Lung (tissue), 4 donors: ENCODE data around the gene GGPS1.

DNA sequence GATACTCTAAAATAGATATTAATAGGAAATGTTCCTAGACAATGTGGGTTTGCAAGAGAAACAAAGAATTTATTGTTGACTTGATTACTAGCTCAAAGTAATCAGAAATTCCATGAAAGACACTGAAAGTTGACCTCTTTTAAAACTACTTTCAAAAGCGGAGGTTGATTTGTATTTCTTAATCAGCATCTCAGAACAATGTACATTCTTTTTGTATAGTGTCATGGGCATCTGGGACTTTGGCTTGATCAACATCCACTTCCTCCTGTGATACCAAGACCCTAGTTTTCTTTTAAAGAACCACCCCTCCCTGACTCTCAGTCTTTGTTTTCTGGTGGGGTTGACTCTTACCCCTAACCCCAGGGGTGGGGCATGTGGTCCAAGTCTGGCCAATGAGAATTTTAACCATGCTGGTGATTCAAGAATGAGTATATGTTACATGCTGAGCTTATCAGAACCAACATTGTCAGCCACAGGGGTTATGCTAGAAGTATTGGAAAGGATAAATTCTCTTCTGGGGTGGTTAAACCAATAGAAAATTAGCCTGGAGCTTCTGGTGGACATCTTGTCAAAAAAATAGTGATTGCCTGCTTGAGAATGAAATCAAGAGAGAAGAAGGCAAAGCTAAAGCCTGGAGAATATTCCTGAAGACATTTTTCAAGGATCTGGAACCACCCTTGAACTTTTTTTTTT, 21.8 kb upstream of the IRF2BP2 start:
- PRO-cap, result no peak
- RAMPAGE, long total RNA, result no peak
- RRBS, result no CpG with 5 or more reads among the region's 1 CpG

GRCh38 chr1:234642977-234643802, 33.2 kb upstream of the IRF2BP2 start:
- PRO-cap, result no peak
- RAMPAGE, long total RNA, result no peak
- RRBS, result no CpG with 5 or more reads among the region's 14 CpGs

- PRO-cap, result no peak
- RAMPAGE, long total RNA, result no peak
- RRBS, result no CpG with 5 or more reads among the region's 10 CpGs
These were observed 51.2 kb upstream of the IRF2BP2 start for GRCh38 chr1:234661139-234661663.

DNA sequence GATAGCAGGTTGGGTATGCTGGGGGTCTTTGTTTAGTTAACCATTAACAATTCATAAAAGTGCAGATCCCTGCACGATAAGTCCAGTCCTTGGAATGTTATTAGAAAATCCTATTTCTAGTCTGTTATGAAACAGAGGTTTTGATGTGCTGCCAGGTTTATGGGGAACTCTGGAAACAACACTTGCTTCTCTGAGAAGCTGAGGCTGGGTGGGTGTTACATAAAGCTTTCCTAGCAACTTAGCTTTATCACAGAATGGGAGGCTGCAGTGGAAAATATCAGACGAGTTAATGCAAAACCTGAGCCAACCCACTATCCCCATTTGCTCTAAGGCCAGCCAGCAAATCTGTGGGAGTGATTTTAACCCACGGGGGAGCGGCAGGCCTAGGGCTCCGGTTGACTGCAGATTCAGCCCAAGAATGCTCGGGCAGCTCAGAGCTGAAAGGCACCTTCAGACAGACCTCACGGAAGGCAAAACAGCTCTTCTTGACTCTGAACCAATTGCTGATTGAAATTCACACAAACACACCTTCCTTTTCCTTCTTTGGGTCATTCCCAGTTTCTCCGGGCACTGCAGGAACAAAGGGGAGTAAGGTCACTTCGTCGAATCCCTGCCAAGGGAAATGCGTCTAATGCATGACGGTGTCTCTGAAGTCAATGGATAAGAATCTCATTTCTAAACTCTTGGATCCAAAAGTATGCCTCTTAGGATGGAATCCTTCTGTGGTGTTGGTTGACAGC, 111.7 kb upstream of the IRF2BP2 start:
- PRO-cap, result no peak
- RAMPAGE, long total RNA, result no peak
- RRBS, result no CpG with 5 or more reads among the region's 12 CpGs

DNA sequence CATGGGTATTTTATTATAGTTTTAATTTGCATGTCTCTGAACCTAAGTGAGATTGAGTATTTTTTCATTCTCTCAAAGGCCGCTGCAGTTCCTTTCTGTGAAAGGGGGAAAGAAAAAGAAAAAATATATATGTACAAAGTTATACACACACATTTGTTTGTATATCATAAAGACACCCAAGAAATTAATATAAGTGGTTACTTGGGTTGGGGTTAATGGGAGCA, 252.0 kb upstream of the IRF2BP2 start:
- PRO-cap, result no peak
- RAMPAGE, long total RNA, result no peak
- RRBS, result no CpG with 5 or more reads among the region's 1 CpG

DNA sequence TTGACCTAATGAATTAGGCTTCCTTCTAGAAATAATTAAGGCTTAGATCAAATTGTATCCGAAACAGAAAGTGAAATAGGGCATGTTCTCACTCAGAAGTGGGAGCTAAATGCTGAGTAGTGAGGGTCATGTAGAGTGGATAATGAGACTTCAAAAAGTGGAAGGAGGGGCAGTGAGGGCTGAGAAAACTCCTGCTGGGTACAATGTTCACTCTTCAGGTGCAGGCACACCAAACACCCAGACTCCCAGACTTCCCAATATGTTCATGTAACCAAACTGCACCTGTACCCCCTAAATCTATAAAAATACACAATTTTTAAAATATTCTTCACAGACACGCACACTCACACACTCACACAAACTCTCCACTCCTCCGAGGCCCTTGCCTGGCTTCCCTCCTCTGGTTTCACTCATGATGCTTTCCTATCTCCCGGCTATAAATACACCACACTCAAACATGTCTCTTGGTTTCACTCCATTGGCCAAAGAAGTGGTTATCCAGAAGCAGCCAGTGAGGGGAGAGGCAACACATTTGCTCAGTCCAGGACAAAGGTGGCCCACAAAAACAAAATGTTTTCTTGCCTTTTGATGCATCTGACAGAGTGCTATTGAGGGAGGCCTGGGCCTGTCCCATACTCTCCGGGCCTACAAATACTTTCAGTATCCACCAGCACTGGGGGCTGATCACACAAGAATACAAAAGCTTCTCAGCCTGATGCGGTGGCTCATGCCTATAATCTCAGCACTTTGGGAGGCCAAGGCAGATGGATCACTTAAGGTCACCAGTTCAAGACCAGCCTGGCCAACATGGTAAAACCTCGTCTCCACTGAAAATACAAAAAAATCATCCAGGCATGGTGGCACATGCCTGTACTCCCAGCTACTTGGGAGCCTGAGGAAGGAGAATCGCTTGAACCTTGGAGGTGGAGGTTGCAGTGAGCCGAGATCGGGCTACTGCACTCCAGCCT, 249.1 kb downstream of the TOMM20 start:
- PRO-cap, result no peak
- RAMPAGE, long total RNA, result no peak
- RRBS, result no CpG with 5 or more reads among the region's 10 CpGs

GRCh38 chr1:234925872-234926520, 202.6 kb downstream of the TOMM20 start:
- PRO-cap, result no peak
- RAMPAGE, long total RNA, result no peak
- RRBS, result no CpG with 5 or more reads among the region's 7 CpGs

GRCh38 chr1:235034760-235035317, 93.8 kb downstream of the TOMM20 start:
- PRO-cap, result no peak
- RAMPAGE, long total RNA, result no peak
- RRBS, result no CpG with 5 or more reads among the region's 4 CpGs

- PRO-cap, result no peak
- RAMPAGE, long total RNA, result no peak
- RRBS, result no CpG with 5 or more reads among the region's 17 CpGs
These were observed 19.4 kb downstream of the TOMM20 start for GRCh38 chr1:235108912-235109878.

DNA sequence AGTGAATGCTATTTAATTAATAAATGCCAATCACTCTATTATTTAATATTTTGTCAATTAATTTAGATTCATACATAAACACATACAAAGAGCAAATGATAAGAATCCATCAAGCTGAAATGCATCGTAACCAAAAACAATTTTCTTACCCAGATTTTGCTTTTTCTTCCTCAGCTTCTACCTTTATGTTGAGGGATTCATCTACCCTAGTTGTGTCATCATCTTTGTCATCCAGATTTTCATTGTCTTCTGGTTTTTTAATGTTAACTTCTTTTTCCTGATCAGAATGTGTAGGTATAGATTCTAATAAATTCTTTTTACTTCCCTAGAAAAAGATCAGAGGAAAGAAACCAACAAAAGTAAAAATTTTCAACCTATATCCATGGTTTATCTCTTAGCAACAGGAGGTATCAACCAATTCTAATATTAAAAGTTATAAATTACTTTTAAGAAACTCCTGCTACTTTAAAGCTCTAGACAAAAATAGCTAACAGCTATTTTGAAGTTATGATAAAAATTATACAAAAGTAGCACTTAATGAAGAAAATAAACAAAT, 58.7 kb upstream of the RBM34 start:
- PRO-cap, result no peak
- RAMPAGE, long total RNA, result no peak
- RRBS, result no CpG with 5 or more reads among the region's 1 CpG

GRCh38 chr1:235304405-235304789, 23.6 kb downstream of the ARID4B start:
- PRO-cap, result no peak
- RAMPAGE, long total RNA, result no peak

DNA sequence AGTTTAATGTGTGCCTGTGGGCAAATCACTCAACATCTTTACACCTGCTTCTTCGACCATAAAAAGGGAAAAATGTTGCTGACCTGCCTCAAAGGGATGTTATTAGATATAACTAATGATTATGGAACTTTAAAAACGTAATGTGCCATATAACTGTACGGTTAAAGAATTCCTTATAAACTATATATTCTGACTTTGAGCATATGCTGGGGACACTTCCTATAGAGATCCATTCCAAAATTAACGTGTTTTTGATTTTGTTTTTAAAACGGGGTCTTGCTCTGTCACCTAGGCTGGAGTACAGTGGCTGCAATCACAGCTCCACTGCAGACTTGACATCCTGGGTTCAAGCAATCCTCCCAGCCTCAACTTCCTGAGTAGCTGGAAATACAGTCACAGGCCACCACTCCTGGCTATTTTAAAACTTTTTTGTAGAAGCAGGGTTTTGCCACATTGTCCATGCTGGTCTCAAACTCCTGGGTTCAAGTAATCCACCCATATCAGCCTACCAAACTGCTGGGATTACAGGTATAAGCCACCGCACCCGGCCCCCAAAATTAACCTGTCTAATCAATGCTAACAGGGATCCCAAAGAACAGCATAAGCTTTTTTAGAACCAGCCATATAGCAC, 17.4 kb downstream of the ARID4B start:
- PRO-cap, result no peak
- RAMPAGE, long total RNA, result no peak
- RRBS, result no CpG with 5 or more reads among the region's 7 CpGs

- PRO-cap, result unidirectional peak, plus-strand start at chr1:235328570; bidirectional peak, plus-strand start at chr1:235328954, minus-strand start at chr1:235328820
- RAMPAGE, long total RNA, result no peak
- RRBS, result 2% methylated on average over 24 of the region's 48 CpGs
These were observed at the start of gene GGPS1 for GRCh38 chr1:235328384-235329111. Gene GGPS1 (plus strand): TSS chr1:235328570.

GRCh38 chr1:235503252-235503726, 963 bp downstream of the B3GALNT2 start:
- PRO-cap, result no peak
- RAMPAGE, long total RNA, result no peak
- RRBS, result no CpG with 5 or more reads among the region's 15 CpGs

- PRO-cap, result no peak
- RAMPAGE, long total RNA, result no peak
- RRBS, result no CpG with 5 or more reads among the region's 2 CpGs
These were observed 7.6 kb downstream of the LYST start for GRCh38 chr1:235859137-235859525.

DNA sequence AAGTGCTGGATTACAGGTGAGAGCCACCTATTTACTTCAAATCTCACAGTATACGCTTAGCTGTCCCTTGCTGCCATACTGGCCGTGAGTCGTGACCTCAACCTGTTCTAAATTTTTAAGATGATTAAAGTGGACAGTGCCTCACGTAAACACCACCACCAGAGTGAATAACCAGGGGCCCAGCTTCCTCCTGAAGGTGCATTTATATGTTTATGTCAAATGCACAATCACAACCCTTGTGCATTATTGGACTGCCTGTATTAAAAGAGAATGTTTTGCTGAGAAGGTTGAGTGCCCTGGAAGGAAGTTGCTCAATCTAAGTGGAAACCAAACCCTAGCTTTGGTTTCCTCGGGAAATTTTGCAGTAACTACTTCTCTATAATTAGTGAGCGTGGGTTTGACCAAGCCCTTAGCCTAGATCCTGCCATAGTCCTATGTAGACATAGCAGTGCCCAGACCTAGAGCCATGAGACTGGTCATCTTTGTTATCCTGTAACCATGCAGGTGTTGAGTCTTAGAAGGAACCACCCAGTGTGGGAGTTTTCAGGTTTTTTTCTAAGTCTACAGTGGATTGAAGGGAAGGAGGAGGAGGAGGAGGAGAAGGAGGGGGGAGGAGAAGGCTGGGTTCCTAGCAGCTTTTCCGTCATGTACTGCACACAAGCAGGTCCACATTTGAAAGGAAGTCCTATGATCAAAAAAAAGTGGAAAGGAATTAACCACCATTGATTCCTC, 72.0 kb upstream of the LYST start:
- PRO-cap, result no peak
- RAMPAGE, long total RNA, result no peak
- RRBS, result no CpG with 5 or more reads among the region's 7 CpGs

DNA sequence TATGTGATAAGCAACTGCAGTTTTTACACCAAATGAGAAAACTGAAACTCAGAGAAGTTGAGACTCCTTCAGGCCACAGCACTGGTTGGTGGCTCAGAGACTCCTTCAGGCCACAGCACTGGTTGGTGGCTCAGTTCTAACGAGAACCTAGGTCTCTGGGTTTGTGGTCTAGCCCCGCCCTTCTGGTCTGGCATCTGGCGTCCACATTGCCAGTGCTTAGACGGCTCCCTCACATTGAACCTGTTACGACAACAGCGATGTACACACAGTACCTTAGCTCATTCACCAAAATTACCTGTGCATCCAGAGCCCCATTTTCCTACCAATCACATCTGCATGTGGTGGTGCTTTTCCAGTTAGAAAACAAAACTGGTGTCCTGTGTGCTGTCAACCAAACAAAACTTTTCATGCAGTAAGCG, 66.1 kb downstream of the NID1 start:
- PRO-cap, result no peak
- RAMPAGE, long total RNA, result no peak
- RRBS, result no CpG with 5 or more reads among the region's 7 CpGs

- PRO-cap, result no peak
- RAMPAGE, long total RNA, result no peak
- RRBS, result no CpG with 5 or more reads among the region's 11 CpGs
These were observed 26.8 kb downstream of the NID1 start for GRCh38 chr1:236038106-236038549.

- PRO-cap, result no peak
- RAMPAGE, long total RNA, result no peak
- RRBS, result no CpG with 5 or more reads among the region's 3 CpGs
These were observed 6.9 kb downstream of the NID1 start for GRCh38 chr1:236057907-236058463.

DNA sequence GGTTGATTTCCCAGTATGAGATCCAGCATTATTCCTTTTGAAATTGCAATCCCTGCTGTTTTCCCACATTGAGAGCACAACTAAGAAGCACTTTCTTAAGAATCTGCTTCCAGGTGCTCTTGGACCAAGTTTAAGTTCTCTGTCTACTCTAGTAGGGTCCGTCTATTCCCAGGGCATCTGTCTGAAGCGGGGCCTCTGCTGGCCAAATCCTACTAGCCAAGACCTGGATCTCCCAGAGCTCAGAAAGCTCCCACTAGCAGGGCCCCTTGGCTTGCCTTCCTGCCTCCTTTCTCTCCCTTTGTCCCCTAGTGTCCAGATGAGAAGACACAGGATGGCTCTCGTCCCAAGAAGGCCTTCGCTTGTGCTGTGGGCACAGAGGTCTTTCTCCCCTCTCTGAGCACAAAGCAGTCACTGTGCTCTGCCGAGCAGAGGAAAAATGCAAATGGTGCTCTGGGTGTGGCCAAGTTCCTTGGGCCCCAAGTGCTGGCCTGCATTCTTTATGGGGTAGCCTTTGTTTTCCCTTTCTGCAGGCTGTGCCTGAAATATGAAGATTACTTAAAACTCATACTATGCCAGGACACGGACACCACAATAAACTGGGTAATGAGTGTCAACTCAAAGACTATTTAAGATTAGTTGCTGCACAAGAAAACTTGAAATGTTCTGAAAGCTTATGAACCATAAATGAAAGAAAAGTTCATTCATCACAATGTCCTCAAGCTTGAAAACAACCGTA, 13.0 kb upstream of the GPR137B start:
- PRO-cap, result no peak
- RAMPAGE, long total RNA, result no peak
- RRBS, result no CpG with 5 or more reads among the region's 7 CpGs